ENCODE measurements around the genes DIRAS1, TEKTIP1 and GIPC3.

DNA sequence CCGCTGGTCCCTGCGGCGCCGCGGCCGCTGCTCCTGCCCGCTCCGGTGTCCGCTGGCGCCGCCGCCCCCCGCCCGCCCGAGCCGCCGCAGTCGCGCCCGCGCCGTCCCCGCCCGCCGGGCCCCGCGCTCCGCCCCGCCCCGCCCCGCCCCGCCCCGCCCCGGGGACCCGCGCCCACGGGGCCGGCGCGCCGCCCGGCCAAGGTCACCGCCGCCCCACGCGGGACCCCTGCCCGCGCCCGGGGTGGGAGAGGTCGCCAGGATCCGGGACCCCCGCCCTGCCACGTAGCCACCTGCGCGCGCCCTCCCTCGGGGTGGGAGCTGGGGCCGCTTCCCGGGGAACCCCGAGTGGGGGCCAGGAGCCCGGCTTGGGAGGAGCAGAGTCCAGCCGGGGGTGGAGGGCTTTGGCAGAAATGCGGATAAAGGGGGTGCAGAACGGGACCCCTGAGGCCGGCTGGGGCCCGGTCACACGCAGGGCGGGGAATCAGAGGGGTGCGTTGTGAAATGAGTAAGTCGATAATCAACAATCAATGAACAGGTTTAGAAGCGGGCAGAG is at the start of gene DIRAS1:
Gene DIRAS1, minus strand, starts transcription at position 63 of the 553 bp plus-strand sequence.
- RRBS: 2% methylated on average over 52 of the region's 71 CpGs

DNA sequence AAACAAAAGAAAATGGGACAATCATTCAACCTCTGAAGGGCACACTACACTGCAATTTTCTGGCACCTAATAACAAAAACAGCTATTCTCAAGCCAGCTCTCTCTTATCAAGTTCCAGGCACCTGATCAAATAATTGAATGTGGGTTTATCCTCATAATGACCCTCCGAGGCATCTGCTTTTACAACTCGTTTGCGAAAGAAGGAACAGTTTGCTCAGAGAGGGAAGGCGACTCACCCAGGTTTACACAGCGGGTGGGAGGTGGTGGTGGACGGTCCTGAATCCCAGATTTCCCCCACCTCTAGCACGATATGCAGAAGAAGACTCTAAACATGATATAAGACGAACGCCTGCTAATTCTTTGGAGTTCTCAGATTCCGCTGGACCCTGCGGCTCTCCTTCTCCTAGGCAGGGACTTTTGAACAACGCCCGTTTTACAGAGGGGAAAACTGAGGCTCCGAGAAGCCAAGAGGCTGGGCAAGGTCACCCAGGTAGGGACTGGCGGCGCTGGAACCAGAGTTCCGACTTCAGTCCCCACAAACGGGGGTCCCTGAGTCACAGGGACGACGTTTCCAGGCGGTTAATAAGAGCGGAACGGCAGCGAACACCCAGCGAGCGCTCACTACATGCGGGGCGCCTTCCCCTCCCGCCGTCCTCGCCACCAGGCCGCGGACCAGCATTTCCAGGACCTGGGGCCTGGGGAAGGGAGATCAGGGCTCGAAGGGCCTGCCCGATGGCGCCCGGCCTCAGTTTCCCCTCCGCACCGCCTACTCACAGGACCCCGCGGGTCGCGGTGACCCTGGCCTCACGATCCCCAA is 531 bp downstream of the SGTA start:
- RRBS: no CpG with 5 or more reads among the region's 44 CpGs

GRCh38 chr19:2833613-2834740 is 7.3 kb upstream of the ZNF555 start:
- RRBS: 98% methylated on average over 2 of the region's 32 CpGs

- RRBS: no CpG with 5 or more reads among the region's 18 CpGs
Measured at GRCh38 chr19:2842401-2842776, 1.1 kb downstream of the ZNF555 start.

- RRBS: no CpG with 5 or more reads among the region's 4 CpGs
Measured at GRCh38 chr19:2902546-2902927, 1.8 kb downstream of the ZNF57 start.

- RRBS: no CpG with 5 or more reads among the region's 9 CpGs
Measured at GRCh38 chr19:2962161-2962627, 15.2 kb upstream of the TLE6 start.

GRCh38 chr19:2974265-2974913 is 3.0 kb upstream of the TLE6 start:
- RRBS: 27% methylated on average over 2 of the region's 14 CpGs

DNA sequence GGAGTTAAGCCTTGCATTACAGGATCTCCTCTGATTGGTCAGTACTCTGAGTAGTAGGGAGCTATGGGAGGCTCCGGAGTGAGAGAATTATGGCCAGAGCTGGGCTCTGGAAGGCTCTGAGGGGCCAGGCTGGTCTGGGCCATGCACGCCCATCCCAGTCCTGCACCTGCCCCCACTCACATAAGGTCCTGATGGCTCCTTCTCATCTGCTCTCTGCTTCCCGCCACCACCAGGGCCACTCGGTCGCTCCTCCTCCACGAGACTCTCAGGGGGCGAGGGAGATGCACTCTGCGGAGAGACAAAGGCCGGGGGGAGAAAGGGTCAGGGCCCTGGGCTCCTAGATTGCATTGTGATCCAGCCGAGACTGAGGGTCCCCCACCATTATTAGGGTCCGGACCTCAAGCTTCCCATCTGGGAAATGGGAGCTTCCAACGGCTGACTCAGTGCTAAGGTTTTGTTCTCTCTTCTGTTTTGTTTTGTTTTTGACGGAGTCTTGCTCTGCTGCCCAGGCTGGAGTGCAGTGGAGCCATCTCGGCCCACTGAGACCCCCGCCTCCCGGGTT is 13.5 kb downstream of the TLE2 start:
- RRBS: 98% methylated on average over 3 of the region's 16 CpGs

DNA sequence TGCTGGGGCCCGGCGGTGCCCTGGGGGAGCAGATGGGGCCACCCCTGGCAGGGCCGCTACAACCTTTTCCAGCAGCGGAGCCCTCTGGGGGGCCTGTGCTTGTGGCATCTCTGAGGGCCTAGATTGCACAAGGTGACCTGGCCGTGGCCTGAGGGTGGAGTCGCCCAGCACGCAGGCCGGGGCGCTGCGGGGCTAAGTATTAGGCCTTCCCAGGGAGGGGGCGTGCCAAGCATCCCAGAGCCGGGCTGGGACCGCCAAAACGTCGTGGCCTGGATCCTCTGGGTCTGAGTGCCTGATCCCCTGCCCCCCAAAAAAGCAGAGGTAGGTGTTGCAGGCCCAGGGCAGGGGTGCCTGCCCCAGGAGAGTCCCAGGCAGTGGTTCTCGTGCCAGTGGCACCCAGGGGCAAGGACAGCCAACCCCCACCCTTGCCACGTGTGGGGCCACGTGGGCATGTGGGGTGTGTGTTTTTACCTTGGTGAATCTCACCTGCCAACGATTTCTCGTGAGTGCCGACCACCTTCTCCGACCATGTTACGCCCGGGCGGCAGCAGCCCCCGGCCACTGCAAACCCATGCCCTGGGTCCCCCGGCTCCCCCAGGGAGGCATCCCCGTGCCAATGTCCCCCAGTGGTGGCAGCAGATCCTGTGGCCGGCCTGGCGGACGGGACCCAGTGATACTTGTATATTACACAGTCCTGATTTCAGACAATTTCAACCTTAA is 12.6 kb upstream of the GNA15 start:
- RRBS: 100% methylated on average over 3 of the region's 31 CpGs

DNA sequence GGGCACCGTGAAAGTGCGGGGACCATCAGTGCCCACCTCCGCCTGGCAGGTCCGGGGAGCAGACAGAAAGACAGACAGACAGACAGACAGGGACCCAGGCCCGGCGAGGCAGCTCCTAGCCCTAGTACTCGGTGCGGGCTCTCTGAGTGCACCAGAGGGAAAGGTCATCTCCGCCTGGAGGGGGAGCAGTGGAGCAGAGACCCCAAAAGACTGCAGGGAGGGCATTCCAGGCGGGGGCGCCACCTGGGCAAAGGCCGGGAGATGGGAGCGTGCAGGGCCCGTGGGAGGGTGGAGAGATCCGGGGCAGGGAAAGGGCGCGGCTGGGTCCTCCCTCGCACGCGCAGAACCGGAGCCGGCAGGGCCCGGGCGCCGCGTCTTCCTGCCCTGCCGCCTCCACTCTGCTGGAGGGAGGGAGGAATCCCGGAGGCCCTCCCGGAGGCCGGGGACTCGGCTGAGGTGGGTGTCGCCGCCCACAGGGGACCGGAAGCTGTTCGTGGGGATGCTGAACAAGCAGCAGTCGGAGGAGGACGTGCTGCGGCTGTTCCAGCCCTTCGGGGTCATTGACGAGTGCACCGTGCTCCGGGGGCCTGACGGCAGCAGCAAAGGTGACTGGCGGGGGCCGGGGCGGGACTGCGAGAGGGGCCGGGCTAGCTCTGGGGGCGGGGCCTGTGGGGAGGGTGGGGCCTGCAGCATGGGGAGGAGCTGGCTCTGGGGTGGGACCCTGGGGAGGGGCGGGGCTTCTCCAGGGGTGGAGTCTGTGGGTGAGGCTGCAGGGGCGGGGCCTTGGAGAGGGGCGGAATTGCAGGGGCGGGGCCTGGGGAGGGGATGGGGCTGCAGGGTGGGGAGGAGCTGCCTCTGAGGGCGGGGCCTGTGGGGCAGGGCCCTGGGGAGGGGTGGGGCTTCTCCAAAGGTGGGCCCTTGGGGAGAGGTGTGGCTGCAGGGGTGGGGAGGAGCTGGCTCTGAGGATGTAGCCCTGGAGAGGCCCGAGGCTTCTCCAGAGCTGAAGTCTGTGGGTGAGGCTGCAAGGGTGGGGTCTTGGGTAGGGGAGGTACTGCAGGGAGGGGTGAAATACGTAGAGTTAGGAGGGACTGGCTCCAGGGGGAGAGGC is 51.3 kb downstream of the CELF5 start:
- RRBS: 4% methylated on average over 29 of the region's 56 CpGs

GRCh38 chr19:3367955-3368801 is 1.8 kb downstream of the NFIC start:
- RRBS: no CpG with 5 or more reads among the region's 12 CpGs

DNA sequence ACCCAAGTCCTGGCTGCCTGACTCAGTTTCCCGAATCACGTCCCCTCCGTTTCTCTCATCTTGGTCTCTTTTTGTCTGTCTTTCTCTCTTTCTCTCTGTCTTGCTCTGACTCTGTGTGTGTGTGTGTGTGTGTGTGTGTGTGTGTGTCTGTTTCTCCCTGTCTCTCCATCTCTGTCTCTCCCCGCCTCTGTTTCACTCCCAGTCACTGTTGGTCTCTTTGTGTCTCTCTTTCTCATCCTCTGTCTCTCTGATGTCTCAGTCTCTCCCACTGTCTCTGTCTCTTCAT is 2.4 kb downstream of the NFIC start:
- RRBS: no CpG with 5 or more reads among the region's 4 CpGs

GRCh38 chr19:3397299-3398195 is 31.2 kb downstream of the NFIC start:
- RRBS: 3% methylated on average over 3 of the region's 22 CpGs

DNA sequence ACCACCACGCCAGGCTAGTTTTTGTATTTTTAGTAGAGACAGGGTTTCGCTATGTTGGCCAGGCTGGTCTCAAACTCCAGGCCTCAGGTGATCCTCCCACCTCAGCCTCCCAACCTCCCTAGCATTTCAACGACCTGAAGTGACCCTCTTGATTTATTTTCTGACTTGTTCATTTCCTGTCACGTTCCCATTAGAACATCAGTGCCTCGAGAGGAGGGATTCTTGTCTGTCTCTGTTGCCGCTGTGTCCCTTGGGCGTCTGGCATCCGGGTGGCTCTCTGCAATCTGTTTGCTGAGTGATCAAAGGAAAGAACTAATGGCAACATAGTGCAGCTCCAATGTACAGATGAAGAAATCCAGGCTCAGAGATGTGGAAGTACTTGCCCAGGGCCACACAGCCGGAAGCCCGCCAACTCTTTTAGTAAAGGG is 47.4 kb downstream of the NFIC start:
- RRBS: no CpG with 5 or more reads among the region's 10 CpGs

- RRBS: 75% methylated on average over 14 of the region's 20 CpGs
Measured at GRCh38 chr19:3482608-3482811, 731 bp downstream of the SMIM44 start.

- RRBS: 14% methylated on average over 4 of the region's 22 CpGs
Measured at GRCh38 chr19:3516608-3517460, 10.7 kb downstream of the FZR1 start.

GRCh38 chr19:3528856-3529554 is 10.0 kb upstream of the TEKTIP1 start:
- RRBS: no CpG with 5 or more reads among the region's 21 CpGs

DNA sequence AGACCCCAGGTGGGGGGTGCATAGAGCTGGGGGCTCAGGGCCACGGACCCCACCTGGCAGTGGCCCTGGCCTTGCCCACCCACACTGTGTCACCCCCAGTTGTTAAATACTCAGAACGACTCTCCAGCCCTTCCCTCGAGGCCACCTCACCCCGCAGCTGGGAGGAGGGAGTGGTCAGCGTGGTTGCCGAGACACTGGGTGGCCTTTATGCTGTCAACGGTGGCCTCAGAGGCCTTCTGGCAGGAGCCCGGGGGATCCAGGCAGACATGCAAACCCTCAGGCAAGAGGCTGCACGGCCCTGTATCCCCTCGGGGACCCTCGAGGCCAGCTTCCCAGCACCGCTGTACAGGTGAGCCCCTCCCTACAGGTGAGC is at the start of gene TEKTIP1:
Gene TEKTIP1, plus strand, starts transcription at position 263 of the 373 bp plus-strand sequence.
- RRBS: no CpG with 5 or more reads among the region's 12 CpGs

- RRBS: 3% methylated on average over 25 of the region's 80 CpGs
Measured at GRCh38 chr19:3585066-3585843, at the start of gene GIPC3. Gene GIPC3 (plus strand): TSS chr19:3585478.

DNA sequence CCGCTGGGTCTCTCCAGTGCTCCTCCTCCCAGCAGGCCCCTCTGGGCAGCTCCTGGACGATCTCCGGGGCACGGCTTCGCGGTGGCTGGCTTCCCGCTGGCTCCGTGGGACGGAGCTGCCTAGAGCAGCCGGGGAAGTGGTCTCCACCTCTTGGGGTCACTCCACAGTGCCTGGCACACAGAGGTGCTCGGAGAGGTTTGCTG is 9.8 kb upstream of the CACTIN start:
- RRBS: 70% methylated on average over 8 of the region's 11 CpGs

Data from brain (tissue), 1 donor.